H9 (cell line): ENCODE data around the gene AGO1.

- PRO-cap: no peak
Measured at GRCh38 chr1:35869338-35870103, 13.5 kb upstream of the AGO1 start.

GRCh38 chr1:35882808-35883548, at the start of gene AGO1:
Gene AGO1, plus strand, starts transcription at chr1:35883209.
- PRO-cap: bidirectional peak, plus-strand start at chr1:35883234, minus-strand start at chr1:35883026

GRCh38 chr1:35928600-35929779, 1.9 kb upstream of the AGO3 start:
- PRO-cap: no peak

- PRO-cap: no peak
Measured at GRCh38 chr1:36008298-36009208, 75.3 kb upstream of the TEKT2 start.

GRCh38 chr1:36095816-36096627, 7.3 kb downstream of the ADPRS start:
- PRO-cap: no peak

DNA sequence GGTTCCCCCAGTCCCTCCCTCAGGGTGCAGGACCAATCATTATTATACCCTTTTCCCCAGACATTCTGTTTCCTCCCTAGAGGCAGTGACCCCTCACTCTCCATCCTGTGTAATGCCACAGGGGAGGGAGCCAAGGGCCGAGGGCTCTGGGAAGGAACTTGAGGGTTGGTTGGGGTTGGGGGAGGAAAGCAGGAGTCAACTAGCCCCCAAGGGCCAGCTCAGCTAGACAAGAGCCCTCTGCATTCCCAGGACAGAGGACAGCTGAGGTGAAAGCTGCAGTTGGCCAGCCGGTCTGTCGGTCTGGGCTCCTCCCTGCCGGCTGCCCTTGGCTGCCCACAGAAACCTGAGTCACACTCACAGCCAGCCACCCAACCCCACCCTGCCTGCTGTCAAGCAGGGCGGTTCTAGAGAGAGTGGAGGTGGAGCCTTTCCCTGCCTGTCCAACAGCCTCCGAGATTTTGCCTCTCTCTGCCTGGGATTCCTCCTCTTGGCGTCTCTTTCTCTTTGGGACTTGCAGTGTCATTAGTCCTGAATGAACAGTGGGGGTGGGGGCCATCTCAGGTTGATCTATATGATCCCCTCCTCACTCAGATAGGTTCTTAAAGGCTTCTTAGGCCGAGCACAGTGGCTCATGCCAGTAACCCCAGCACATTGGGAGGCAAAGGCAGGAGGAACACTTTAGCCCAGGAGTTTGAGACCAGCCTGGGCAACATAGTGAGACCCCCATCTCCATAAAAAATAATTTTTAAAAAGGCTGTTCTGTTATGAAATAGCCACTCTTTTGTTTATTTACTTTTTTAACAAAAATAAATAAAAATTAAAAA, 1.6 kb upstream of the TRAPPC3 start:
- PRO-cap: bidirectional peak, plus-strand start at position 353 of the sequence, minus-strand start at position 302 of the sequence

DNA sequence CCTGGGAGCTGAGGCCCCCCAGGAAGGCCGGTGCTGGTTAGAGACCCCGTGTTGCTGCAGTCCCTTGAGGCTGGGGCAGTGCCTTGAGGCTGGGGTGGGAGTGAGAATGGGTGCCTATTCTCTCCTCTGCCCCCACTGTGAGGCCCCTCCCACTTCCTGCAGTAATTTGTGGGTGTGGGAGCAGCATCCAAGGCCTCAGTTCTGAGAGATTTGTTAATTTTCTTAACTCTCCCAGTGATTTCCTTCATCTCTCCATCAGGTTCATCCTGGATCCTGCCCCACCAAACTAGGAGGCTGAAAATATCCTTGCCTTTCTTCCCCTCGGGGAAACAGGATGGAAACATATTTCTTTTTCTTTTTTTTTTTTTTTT, 2.6 kb upstream of the TRAPPC3 start:
- PRO-cap: no peak

GRCh38 chr1:36183074-36183878, 27.3 kb downstream of the MAP7D1 start:
- PRO-cap: no peak

DNA sequence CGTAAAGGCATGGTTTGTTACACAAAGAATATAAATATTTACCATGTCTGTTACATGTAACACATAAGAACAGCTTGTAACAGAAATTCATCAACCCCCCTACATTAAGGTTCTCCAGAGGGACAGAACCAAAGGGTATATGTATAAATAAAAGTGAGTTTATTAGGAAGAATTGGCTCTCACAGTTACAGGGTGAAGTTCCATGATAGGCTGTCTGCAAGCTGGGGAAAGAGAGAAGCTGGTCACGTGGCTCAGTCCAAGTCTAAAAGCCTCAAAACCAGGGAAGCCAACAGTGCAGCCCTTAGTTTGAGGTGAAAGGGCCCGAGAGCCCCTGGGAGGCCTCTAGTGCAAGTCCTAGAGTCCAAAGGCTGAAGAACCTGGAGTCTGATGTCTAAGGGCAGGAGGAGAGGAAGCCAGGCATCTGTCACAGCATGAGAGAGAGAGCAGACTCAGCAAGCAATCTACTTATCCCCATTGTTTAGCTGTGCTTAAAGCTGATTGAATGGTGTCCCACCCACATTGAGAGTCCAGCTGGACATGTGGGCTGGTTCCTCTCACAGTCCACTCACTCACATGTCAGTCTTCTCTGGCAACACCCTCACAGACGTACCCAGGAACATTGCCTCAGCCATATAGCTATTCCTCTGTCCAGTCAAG, 15.9 kb downstream of the THRAP3 start:
- PRO-cap: no peak

DNA sequence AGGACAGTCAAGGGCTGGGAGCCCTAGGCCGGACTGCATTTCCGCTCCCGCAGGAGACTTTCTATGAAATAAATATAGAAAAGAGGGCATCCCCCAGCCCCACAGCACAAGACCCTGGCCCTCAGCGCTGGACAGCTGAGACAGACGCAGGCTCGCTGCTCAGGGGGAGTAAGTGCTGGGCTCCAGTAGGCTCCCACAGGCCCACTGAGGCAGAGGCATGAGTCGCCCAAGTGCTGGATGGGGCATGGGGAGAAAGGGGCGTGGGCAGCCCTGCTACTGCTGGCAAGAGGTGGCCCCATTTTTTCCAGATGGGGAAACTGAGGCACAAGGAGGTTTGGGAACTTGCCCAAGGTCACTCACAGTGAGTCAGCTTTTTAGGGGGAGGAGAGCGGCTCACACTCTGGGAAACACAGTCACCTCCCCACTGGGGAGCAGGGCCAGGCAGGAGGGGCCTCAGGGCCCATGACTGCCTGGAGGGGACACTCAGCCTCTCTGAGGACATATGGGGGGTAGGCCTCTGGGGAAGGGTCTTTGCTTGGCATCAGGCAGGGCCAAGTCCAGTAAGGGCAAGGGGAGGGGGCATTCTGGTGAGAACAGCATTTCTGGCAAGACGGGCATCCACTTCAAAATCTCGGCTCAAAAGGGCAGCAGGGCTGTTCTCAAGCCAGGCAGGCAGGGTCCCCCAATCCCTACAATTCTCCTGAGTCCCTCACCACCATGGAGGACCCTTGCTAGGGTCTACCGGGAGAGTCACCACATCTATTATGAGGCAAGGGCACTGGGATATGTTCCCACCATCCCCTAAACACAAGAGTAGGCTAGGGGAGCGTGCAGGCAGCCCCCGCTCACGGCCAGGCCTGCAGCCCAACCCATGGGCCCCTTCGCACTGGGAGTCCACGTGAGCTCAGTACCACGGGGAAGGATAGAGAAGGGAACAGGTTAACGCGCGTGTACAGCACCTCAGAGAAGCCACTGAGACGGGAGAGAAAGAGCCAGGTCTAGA, 16.8 kb upstream of the EVA1B start:
- PRO-cap: no peak

GRCh38 chr1:36344054-36344696, 20.7 kb upstream of the EVA1B start:
- PRO-cap: no peak

DNA sequence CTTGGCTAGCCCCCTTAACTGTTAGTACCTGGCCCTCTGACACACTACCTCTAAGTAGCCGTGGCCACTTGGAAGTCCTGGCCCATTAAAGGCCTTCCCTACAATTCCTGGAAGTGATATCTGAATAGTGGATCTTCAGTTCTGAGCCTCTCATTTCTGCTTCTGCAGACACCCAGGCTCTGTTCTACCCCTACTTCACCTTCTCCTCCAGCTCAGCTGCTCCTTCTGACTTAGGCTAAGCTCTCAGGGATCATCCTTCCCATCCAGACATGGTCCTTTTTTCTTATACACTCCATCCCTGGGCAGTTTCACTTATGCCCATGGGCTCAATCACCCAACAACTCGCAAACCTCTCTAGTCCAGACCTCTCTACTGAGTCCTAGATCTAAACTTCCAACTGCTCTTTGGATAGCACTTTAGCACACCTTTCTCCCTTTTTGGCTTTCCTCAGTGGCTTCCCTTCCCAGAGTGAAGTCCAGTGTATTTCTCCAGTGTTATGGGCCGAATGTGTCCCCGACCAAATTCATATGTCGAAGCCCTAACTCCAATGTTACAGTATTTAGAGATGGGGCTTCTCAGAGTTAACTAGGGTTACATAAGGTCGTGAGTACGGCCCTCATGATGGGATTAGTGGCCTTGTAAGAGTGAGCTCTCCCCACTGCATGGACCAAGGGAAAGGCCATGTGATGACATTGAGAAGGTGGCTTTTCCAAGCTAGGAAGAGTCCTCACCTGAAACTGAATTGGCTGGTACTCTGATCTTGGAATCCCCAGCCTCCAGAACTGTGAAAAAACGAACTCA, 3.9 kb upstream of the OSCP1 start:
- PRO-cap: no peak

- PRO-cap: no peak
Measured at GRCh38 chr1:37058629-37059191, 24.4 kb upstream of the GRIK3 start.

GRCh38 chr1:37063616-37063852, 29.2 kb upstream of the GRIK3 start:
- PRO-cap: no peak

DNA sequence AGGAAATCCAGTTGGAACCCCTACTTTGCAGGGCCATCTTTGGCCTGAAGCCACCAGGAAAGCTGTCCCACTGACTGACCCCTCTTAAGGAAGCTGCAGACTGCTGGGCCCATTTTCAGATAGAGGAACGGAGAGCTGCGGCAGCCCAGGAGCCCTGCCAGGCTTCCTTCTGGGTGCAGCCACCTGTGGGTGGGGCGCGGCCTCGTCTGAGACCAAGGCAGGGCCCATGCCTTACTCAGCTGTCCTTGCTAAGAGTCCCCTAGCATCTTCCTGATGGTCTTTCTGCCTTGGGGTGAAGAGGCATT, 4.8 kb downstream of the ZC3H12A start:
- PRO-cap: no peak

- PRO-cap: no peak
Measured at GRCh38 chr1:37955223-37955811, 8.5 kb upstream of the INPP5B start.

DNA sequence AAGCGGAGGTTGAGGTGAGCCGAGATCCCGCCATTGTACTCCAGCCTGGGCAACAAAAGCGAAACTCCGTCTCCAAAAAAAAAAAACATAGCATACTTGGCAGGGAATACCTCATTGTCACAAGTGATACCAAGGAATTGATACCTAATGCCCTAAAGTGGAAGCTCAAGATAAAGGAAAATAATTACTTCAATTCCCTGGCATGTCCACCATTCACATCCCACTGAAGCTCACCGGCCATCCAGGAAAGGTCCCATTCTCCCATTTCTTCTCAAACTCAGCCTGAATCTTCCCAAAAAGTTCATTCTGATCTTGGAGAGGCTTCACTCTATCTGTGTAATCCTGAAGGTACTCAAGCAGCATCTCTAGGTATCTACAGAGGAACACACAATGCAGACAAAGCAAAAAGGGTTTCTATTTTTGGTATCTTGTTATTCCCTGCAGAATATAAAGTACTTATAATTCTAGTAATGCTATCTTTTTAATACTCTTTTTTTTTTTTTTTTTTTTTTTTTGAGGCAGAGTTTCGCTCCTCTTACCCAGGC, 9.4 kb downstream of the SF3A3 start:
- PRO-cap: no peak

DNA sequence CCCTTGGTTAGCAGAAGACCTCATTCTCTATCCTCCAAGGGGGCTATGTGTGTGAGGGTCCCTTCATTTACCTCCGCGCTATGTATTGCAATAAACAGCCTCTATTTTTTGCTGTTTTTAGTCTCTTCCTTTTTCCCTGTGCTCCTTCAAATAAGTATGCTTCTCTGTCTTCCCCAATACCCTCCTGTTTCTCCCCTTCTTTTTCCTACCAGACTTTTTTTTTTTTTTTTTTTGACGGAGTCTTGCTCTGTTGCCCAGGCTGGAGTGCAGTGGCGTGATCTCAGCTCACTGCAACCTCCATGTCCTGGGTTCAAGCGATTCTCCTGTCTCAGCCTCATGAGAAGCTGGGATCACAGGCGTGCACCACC, 4.1 kb downstream of the SF3A3 start:
- PRO-cap: no peak

DNA sequence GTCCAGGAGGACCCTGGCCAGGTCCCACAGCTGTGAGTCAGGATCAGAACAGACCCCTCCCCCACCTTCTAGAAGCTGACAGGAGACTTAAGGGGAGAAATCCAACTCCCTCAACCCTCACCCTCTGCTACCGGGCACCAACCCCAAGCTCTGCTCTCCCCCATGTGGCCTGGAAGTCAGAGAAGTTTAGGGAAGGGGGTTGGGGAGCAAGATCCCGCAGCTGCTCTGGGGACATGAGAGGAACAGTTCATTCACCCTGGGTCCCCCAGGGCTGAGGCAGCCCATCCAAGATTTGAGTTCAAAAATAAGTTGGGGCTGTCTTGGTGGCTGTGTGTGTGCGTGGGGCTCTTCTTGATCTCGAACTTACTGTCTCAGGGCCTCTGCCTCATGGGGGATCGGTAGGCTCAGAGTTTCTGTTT, 1.3 kb downstream of the FHL3 start:
- PRO-cap: no peak

- PRO-cap: bidirectional peak, plus-strand start at chr1:38029317, minus-strand start at chr1:38029109
Measured at GRCh38 chr1:38029019-38029965, 16.8 kb downstream of the UTP11 start.